Thyroid gland (tissue), 7 donors: ENCODE measurements around a stretch of chr7.

DNA sequence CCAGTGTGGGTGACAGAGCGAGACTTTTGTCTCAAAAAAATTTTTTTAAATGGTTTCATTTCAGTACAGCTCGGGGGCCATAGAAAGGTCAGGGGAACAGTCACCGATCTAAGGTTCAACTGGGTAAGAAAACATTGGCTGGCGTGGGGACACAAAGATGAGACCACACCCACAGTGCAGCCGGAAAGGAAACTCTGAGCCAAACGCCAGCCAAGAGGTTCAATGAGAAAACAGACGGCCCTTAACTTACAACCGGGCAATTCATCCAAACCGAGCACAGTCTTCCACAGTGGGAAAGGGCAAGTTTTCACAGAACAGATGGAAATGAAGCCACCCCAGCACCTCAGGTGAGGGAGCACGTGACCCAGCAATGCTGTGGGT, 65.1 kb downstream of the SLC37A3 start:
- PRO-cap, 2 experiments = no peak in any of the 2 experiments
- RAMPAGE, long total RNA, 5 experiments = no peak in any of the 5 experiments

DNA sequence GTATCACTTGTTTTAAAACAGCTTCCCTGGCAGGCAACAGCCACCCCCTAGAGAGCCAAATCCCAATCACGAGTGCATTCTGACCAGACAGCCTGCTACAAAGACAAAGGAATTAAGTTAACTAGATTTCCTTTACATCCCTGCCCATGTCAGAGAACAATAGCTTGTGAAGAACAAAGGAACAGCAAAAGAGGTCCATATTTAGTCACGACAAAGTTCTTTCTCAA, 48.8 kb downstream of the SLC37A3 start:
- PRO-cap, 2 experiments = no peak in any of the 2 experiments
- RAMPAGE, long total RNA, 5 experiments = no peak in any of the 5 experiments

DNA sequence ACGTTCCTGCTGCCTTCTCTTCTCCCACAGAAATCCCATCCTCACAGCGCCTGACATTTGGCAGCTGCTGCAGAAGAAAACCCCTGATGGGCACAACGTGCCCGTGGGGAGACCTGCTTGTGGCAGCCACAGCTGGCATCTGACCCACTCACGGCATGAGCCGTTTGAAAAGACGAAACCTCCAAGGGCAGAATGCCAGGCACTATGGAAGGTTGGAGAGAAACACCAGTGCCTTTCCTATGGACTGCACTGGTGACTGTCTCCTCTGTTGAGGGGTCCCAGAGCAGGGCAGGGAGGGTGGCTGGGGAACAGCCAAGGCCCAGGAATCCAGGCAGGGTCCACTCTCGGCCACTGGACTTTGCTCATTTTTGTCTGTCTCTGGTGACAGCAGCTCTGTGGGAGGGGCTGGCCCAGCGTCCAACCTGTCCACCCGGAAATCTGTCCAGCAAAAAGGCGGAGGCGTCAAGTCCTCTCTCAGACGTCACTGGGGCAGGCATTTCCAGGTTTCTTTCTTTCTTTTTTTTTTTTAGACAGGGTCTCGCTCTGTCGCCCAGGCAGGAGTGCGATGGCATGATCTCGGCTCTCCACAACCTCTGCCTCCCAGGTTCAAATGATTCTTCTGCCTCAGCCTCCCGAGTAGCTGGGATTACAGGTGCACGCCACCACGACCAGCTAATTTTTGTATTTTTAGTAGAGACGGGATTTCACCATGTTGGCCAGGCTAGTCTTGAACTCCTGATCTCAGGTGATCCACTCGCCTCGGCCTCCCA, 61.1 kb upstream of the MKRN1 start:
- PRO-cap, 2 experiments = no peak in any of the 2 experiments
- RAMPAGE, long total RNA, 5 experiments = no peak in any of the 5 experiments

GRCh38 chr7:140601735-140602567, 38.7 kb downstream of the DENND2A start:
- PRO-cap, 2 experiments = no peak in any of the 2 experiments
- RAMPAGE, long total RNA, 5 experiments = start-site peak on the minus strand in 1 of 5 experiments, at chr7:140602297-140602418 at its widest, 19 reads per replicate

- PRO-cap, 2 experiments = no peak in any of the 2 experiments
- RAMPAGE, long total RNA, 5 experiments = no peak in any of the 5 experiments
Measured at GRCh38 chr7:140720540-140721327, 24.2 kb downstream of the NDUFB2 start.

- PRO-cap, 2 experiments = no peak in any of the 2 experiments
- RAMPAGE, long total RNA, 5 experiments = no peak in any of the 5 experiments
Measured at GRCh38 chr7:141067803-141068332, 6.0 kb upstream of the TMEM178B start.

- PRO-cap, 2 experiments = peak in 1 of 2 experiments; most common plus-strand start chr7:141073231 (in 1); most common minus-strand start chr7:141073228 (in 1)
- RAMPAGE, long total RNA, 5 experiments = start-site peak on the plus strand in 1 of 5 experiments, at chr7:141073357-141073439 at its widest, 116 reads per replicate
Measured at GRCh38 chr7:141072955-141073799, 687 bp upstream of the TMEM178B start.

GRCh38 chr7:141511131-141512465, 39.6 kb upstream of the AGK start:
- PRO-cap, 2 experiments = peak in 2 of 2 experiments; most common plus-strand start chr7:141511992 (in 2); most common minus-strand start chr7:141512216 (in 1)
- RAMPAGE, long total RNA, 5 experiments = no peak in any of the 5 experiments

DNA sequence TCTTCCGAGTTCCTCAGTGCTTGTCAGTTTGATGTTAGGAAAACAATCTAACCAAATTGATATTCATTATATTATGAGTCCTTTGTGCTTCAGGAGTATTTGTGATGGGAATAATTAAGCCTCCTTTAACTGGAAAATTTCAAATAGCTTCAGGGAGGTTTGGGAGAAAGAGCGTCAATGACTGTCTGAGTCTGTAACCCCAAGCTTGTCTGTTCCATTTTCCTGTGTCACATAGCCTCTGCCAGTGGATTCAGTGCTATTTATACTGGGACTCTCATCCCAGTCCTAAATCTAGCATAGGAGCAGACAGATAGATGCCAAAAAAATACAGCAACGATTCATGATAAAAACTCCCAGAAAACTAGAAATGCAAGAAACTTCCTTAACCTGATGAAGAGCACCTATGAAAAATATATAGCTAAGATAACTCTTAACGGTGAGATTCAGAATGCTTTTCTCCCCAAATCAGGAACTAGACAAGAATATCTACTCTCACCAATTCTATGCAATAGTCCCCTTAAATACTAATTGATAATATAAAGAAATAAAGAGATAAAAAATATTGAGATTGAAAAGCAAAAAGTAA, 15.8 kb upstream of the AGK start:
- PRO-cap, 2 experiments = no peak in any of the 2 experiments
- RAMPAGE, long total RNA, 5 experiments = no peak in any of the 5 experiments

DNA sequence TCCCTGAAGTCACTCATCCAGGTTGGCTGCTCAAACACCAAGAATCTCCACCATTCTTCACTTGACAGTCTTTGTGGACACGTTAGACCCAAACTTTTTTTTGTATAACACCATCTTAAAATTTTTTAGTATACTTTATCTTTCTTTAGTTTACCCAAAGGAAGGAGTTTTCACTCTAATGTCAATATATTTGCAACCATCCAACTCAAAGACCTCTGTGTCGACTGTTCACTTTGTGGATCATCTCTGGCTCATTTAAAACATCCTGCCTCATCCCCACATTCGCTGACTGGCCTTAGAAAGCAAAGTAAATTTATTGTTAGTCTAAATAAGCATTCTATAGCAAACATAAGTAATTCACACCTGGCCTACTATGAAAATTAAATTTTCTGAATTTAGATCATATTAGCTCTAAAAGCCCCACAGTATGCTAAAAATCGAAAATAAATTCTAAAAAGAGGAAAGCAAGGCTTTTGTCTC, 44.6 kb downstream of the DENND11 start:
- PRO-cap, 2 experiments = no peak in any of the 2 experiments
- RAMPAGE, long total RNA, 5 experiments = no peak in any of the 5 experiments

GRCh38 chr7:141674754-141675026, 27.3 kb downstream of the DENND11 start:
- PRO-cap, 2 experiments = no peak in any of the 2 experiments
- RAMPAGE, long total RNA, 5 experiments = no peak in any of the 5 experiments

DNA sequence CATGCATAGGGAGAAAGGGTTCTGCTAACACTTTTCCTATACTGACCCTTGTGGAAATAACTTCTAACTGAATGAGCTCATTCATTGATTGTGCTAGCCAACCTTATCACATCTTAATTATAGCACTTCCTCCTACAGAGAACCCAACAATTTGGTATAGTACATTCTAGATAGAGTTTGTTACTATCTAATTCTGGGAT, 214 bp downstream of the TAS2R4 start:
- PRO-cap, 2 experiments = no peak in any of the 2 experiments
- RAMPAGE, long total RNA, 5 experiments = no peak in any of the 5 experiments

DNA sequence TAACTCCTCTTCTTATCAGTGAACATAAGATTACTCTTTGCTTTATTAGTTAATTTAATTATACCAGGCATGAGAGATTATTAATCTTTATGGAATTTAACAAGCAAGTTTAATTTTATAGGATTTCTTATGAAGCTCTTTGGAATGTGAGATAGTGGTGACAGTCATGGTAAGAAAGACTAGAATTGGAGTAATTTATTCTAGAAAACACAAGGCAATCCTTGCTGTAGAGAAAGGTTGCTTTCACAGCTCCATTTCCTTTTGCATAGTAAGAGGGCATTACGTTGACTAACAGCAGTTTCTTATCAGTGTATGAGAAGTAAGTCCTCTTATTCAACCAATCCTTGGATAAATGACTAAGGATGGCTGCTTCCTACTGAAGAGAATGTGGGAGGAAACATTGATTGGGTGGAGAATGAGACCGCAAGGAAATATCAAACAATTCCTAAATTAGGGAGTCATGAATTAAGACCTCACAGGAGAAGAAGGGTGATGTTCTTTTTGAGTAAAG, 5.4 kb downstream of the MGAM start:
- PRO-cap, 2 experiments = no peak in any of the 2 experiments
- RAMPAGE, long total RNA, 5 experiments = no peak in any of the 5 experiments

DNA sequence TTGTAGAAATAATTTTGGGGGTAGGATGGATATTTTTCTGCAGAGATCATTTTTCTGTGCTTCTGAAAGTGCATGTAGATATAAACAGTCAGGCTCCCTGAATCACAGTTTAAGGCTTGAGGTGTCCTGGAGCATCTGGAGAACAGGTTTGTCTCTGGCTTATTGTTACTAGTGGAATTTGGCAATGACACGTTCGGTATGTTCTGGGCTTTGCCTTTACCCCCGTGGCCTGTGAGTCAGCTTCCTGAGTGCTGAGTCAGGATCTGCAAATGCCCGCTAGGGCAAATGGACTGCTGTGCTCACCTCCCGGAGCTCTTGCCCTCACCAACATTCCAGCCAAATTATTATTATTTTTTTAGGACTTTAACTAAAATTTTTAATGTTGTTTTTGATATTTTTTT, 192.6 kb upstream of the PRSS1 start:
- PRO-cap, 2 experiments = no peak in any of the 2 experiments
- RAMPAGE, long total RNA, 5 experiments = no peak in any of the 5 experiments

- PRO-cap, 2 experiments = no peak in any of the 2 experiments
- RAMPAGE, long total RNA, 5 experiments = no peak in any of the 5 experiments
Measured at GRCh38 chr7:142656390-142656965, 92.8 kb upstream of the PRSS1 start.

GRCh38 chr7:142719961-142720890, 29.0 kb upstream of the PRSS1 start:
- PRO-cap, 2 experiments = no peak in any of the 2 experiments
- RAMPAGE, long total RNA, 5 experiments = no peak in any of the 5 experiments

DNA sequence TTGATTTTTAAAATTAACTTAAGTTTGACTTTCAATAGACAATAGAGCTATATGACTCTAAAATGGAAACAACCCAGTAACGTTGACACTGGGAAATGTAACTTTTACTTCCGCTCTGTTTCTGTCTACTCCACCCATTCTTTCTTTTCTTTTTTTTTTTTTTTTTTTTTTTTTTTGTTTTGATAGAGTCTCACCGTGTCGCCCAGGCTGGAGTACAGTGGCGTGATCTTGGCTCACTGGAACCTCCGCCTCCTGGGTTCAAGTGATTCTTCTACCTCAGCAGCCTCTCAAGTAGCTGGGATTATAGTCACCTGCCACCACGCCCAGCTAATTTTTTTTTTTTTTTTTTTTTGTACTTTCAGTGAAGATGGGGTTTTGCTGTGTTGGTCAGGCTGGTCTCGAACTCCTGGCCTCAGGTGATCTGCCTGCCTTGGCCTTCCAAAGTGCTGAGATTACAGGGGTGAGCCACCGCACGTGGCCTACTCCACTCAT, 14.0 kb downstream of the PRSS2 start:
- PRO-cap, 2 experiments = no peak in any of the 2 experiments
- RAMPAGE, long total RNA, 5 experiments = no peak in any of the 5 experiments

GRCh38 chr7:142787084-142787850, 16.5 kb downstream of the PRSS2 start:
- PRO-cap, 2 experiments = no peak in any of the 2 experiments
- RAMPAGE, long total RNA, 5 experiments = no peak in any of the 5 experiments

- PRO-cap, 2 experiments = no peak in any of the 2 experiments
- RAMPAGE, long total RNA, 5 experiments = no peak in any of the 5 experiments
Measured at GRCh38 chr7:142797897-142798245, 27.1 kb downstream of the PRSS2 start.

GRCh38 chr7:142799463-142800113, 28.8 kb downstream of the PRSS2 start:
- PRO-cap, 2 experiments = no peak in any of the 2 experiments
- RAMPAGE, long total RNA, 5 experiments = no peak in any of the 5 experiments